ENCODE data around the genes SLC22A5 and CCNI2.

DNA sequence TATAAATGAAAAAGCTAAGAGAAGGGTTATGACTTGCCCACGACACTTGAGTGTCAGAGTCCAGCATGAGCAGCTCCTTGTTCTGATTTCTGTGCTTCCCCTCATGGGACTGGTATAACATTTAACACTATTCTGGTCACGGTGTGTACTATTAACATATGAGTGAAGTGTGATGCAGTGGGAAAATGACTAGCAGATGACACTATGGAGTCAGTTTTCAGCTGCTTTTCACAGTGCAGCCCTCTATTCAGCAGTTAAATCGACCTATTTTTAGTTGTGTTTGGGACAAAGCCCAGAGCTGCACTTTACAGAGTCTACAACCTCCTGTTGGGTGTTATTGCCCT is 59.1 kb downstream of the CHSY3 start:
- PRO-cap, 2 experiments, result no peak in any of the 2 experiments

GRCh38 chr5:130219745-130220217 is 315.5 kb downstream of the CHSY3 start:
- PRO-cap, 2 experiments, result no peak in any of the 2 experiments

DNA sequence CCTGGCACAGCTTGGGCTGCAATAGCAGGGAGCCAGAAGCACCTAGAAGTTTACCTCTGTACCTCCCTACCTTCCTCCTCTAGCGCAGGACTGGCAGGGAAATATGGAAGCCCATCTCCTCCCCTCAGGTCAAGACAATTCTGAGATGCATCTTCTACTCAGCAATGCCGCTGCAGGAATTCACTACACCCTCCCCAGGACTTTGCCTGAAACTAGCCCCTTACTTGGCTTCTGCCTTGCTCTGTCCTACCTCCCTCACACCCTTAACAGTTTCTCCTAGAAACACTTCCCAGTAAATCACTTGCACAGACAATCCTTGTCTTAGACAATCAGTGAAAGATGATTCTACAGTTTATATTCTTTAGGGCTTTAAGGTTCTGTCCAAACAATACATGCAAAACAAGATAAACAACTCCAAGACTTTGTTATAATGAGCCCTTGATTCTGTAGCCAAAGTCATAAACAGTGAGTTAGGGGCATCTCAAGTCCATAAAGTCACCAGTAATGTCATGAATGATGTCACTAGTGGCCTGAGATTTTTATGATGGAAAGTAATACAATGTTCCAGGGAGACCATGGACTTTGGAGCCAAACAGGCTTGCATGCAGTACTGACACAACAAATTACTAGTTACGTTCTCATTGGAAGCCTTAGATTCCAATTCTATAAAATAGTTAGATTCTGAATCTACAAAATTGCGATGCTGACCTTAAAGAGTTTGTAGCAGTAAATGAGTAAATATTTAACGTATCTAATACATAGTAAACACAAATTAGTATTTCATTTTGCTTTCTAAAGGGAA is 280.2 kb downstream of the HINT1 start:
- PRO-cap, 2 experiments, result peak in 2 of 2 experiments; most common plus-strand start position 626 of the sequence (in 1); most common minus-strand start position 451 of the sequence (in 1)

DNA sequence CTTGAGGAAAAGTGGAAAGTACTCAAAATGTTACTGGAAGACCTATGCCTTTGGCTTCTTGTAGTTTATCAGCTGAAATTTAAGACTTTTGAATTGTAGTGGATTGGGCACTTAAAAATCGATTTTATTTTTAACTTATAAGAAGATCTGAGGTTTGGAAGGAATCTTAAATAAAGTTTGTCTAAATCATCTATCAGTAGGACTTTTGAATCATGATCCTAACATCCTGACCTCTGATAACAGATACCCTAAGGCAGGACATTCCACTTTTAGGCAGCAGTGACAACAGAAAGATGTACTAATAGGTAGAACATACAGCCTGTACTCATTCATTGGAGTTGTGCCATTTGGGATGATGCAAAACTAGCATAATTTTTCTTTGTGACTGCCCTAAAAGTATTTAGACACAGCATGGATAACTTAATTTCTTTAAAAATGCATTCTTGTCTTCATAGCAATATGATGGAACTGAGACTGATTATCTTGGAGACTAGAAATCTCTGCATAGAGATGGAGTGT is 39.6 kb downstream of the CDC42SE2 start:
- PRO-cap, 2 experiments, result no peak in any of the 2 experiments

DNA sequence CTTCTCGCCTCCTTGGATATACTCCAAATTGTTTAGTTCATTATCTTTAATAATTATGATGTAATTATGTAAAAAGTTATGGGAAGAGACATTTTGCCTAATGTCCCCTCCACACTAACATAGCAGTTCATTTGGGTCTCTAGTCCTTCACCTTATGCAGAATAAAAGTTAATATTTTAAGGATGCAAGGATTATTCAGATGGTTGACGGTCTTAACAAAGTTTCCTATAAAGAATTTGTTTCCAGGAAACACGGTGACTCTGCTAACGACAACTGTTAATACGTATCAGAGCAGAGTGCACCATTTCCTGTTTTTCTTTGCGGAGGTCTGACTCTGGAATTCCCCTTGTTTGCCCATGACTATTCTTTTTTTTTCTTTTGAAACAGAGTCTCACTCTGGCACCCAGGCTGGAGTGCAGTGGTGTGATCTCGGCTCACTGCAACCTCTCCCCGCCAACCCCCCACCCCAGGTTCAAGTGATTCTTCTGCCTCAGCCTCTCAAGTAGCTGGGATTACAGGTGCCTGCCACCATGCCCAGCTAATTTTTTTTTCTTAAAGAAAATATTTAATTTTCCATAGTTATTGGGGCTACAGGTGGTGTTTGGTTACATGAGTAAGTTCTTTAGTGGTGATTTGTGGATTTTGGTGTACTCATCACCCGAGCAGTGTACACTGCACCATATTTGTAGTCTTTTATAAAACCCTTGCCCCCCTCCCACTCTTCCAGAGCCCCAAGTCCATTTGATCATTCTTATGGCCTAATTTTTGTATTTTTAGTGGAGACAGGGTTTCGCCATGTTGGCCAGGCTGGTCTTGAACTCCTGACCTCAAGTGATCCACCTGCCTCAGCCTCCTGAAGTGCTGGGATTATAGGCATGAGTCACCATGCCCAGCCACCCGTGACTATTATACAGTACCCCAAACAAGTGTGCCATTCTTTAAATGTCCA is 116.0 kb downstream of the CDC42SE2 start:
- PRO-cap, 2 experiments, result no peak in any of the 2 experiments

GRCh38 chr5:131576558-131577382 is 58.3 kb downstream of the RAPGEF6 start:
- PRO-cap, 2 experiments, result no peak in any of the 2 experiments

DNA sequence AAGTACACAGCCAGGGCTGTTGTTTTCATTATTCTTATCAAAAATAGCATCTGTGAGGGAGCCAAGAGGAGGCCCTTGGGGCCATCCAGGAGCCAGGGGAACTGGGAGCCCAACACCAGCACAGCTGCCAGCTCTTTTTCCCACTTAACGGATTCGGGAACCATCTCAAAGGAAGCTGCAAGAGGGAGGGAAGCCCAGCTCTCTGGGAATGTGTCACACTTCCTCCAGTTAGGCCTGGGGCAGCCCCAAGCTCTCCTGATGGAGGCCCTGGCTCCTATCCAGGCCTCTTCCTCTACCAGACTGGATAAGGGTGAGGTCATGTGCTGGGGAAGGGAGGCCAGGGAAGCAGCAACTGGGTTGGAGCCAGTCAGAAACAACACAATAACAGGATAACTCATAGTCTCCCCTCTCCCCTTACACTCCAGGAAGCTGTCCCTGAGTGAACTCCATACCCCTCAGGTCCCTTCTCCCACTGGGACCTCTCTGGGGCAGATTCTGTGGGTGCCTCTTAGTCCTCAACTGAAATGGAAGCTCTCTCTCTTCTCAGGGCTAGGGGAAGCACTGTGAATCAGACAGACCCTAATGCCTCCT is 12.8 kb downstream of the CSF2 start:
- PRO-cap, 2 experiments, result no peak in any of the 2 experiments

GRCh38 chr5:132180145-132180589 is 47.5 kb downstream of the P4HA2 start:
- PRO-cap, 2 experiments, result no peak in any of the 2 experiments

DNA sequence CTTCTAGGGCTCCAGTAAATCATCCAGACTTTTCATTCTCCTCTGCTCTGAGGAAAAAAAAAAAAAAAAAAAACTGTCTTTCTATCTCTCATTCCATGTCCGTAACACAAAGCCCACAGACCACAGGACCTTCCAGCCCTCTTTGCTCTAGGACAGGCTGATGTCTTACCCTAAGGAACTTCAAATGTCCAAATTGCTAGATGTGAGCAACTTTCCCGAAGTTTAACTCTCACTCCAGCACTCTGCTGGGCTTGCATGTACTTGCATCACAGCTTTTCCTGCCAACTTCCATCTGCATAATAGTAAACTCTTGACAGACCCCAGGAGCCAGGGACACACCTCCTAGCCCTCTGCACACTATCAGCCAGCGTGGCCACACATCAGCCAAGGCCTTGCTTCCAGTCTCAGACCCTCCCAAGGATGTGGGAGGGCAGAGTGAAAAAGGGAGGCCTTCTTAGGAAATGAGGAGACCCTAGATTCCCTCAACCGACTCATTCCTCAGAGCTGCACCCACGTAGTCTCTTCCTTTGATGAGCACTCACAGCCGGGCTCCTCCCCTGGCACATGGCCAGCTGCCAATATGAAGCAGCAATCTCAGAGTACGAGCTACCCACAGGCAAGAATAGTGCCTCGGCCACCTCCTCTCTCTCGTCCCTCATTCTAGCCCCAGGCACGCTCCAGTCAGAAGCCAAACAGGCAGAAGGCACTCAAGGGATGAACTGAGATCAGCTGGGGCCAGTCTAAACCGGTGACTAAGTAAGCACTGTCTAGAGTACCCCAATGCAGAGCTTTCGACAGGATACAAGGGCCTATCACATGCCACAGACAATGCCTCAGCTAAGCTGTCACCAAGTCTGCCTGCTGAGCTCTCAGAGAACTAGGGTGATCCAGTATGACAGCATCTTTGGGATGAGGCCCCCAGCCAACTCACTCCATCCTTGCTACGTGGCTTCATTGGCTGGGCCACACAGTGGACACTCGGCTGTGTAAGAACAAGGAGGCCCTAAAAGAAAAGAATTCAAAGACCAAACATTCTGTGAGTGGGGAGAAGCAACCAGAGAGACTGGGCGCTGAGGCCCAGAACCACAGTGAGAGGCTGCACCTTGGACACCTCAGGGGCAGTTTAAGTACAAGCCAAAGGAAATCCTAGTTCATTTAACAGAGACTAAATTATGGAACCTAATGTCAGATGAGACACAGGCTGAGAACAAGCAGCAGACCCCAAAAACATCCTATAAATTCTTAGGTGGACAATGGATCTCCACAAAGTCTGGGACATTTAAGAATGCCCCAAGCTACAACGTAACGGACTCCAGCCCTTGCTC is 2.2 kb downstream of the P4HA2 start:
- PRO-cap, 2 experiments, result no peak in any of the 2 experiments

DNA sequence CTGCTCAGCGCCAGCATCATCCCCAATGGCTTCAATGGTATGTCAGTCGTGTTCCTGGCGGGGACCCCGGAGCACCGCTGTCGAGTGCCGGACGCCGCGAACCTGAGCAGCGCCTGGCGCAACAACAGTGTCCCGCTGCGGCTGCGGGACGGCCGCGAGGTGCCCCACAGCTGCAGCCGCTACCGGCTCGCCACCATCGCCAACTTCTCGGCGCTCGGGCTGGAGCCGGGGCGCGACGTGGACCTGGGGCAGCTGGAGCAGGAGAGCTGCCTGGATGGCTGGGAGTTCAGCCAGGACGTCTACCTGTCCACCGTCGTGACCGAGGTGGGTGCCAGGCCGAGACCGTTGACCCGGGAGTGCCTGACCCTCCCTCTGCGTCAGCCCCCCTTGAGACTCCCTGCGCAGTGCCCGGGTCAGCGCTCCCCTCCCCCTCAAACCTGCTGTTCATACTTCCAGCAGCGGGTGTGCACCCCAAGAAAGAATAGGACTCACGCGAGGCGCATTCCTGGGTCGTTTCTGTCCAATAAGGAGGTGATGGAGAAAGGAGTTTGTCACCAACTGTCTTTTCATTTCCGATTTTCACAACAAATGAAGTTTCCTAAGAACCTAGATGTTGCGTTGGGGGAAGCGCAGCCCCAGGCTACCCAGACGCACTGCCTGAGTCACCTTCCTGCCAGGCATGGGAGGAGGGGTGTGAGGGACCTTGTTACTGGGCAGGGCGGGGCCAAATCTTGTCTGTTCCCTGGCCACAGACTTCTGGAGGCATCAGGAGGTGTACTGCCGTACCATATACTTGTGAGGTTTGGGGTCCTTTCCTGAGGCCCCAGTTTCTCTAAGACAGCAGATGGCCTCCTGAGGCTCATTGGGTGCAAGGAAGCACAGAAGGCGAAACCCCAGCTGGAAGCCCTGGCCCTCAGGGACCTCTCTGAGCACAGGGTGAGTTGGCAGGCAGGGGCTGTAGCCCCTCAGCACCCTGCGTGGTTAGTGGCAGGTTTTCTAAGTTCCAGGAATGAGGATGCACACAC is 804 bp downstream of the SLC22A4 start:
- PRO-cap, 2 experiments, result peak in 2 of 2 experiments; most common minus-strand start position 655 of the sequence (in 2)

DNA sequence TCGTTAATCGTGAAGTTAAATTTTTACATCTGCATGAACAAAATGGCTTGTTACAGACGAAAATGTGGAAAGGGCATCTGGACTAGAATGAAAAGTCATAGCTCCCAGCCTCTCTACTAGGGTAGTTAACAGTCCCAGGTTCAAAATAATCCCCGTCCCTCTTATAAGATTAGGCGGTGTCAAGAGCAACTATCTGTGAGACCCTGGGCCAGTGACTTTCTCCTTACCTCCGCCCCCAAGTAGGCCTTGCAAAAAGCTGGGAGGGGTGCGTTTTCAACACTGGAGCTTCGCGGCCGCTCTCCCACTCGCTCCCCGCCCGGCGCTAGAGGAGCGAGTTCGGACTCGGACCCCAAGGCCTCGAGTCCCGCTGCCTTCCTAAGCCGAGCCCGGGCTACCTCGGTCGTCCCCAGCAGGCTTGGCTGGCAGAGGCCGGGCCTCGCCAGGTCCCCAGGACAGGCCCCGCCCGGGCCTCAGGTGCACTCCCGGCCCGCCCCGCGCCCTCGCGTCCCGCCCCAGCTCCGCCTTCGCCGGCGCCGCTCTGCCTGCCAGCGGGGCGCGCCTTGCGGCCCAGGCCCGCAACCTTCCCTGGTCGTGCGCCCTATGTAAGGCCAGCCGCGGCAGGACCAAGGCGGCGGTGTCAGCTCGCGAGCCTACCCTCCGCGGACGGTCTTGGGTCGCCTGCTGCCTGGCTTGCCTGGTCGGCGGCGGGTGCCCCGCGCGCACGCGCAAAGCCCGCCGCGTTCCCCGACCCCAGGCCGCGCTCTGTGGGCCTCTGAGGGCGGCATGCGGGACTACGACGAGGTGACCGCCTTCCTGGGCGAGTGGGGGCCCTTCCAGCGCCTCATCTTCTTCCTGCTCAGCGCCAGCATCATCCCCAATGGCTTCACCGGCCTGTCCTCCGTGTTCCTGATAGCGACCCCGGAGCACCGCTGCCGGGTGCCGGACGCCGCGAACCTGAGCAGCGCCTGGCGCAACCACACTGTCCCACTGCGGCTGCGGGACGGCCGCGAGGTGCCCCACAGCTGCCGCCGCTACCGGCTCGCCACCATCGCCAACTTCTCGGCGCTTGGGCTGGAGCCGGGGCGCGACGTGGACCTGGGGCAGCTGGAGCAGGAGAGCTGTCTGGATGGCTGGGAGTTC is at the start of gene SLC22A5:
Gene SLC22A5 (plus strand): TSS at position 521 of the 1,140 bp plus-strand sequence.
- PRO-cap, 2 experiments, result peak in 2 of 2 experiments; most common plus-strand start position 510 of the sequence (in 1); most common minus-strand start position 417 of the sequence (in 2)

DNA sequence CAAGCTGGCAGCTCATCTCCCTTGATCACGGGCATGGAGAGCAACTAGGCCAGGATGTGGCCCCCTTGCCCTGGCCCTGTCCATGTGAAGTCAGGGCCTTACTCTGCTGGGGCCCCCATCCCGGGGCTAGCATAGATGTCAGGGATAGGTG is 41.9 kb downstream of the SLC22A5 start:
- PRO-cap, 2 experiments, result peak in 1 of 2 experiments; most common plus-strand start position 132 of the sequence (in 1); most common minus-strand start position 78 of the sequence (in 1)

GRCh38 chr5:132435854-132436444 is 54.6 kb downstream of the IRF1 start:
- PRO-cap, 2 experiments, result no peak in any of the 2 experiments

- PRO-cap, 2 experiments, result no peak in any of the 2 experiments
These were observed 34.9 kb downstream of the IRF1 start for GRCh38 chr5:132455530-132456190.

DNA sequence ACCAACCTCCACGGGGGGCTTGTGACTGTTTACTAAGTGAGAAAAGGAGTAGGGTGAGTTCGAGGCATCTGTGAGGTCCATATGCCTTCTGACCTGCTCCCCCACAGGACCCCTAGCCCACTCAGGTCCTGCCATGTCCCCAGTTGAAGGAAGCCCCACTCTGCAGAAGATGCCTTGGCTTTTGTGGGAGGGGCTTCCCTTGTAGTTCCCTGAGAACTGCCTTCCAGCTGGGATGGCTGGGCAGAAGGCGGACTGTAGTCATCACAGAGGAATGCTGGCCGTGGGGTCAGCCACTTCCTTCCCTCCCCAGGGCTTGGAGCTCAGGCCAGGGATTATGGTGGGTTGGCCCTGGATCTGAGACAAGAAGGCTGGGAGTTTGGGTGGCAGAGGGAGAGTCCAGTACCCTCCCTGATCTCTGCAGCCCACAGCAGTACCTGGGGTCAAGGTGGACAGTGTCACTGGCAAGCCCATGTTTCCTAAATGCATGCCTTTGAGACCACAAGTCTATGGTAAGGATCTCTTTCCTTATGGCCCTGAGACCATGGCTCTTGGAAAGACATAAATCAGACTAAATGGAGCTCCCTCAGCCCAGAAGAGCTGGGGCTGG is 7.1 kb upstream of the IRF1 start:
- PRO-cap, 2 experiments, result no peak in any of the 2 experiments

- PRO-cap, 2 experiments, result no peak in any of the 2 experiments
These were observed 31.8 kb downstream of the RAD50 start for GRCh38 chr5:132588495-132589044.

- PRO-cap, 2 experiments, result no peak in any of the 2 experiments
These were observed 3.4 kb downstream of the IL4 start for GRCh38 chr5:132677175-132677663.

- PRO-cap, 2 experiments, result no peak in any of the 2 experiments
These were observed at the start of gene CCNI2 for GRCh38 chr5:132746875-132747700. CCNI2 (plus strand) TSS chr5:132747426.

GRCh38 chr5:132840956-132841529 is 10.6 kb upstream of the SHROOM1 start:
- PRO-cap, 2 experiments, result peak in 2 of 2 experiments; most common minus-strand start chr5:132841372 (in 2)

- PRO-cap, 2 experiments, result no peak in any of the 2 experiments
These were observed 11.1 kb upstream of the SHROOM1 start for GRCh38 chr5:132841530-132842009.

Measured in Metastatic Liver Carcinoma in the Adrenal Gland (tissue), 2 donors.